ENCODE measurements around a stretch of chr2.

DNA sequence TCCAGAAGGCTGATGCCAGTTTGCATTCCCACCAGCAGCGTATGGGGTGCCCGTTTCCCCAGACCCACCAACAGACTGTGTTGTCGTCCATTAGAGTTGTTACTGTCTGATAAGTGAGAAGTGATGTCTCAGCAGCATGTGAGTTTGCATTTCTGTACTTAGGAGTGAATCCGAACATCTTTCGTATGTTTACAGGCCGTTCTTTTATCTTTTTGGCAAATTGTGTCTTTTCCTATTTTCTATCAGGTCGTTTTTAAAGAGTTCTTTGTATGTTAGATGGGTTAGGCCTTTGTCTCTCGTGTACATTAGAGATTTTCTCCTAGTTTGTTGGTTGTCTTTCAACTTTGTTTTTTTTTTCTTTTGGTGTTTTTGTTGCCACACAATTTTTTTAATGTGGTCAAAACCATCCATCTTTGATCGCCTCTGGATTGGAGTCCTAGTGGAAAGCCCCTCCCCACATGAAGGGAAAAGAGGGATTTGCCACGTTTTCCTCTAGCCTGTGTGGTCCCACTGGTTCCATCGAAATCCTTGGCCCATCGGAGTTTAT, 22.2 kb downstream of the RAMP1 start:
CAGE:
- cytosol, long polyA minus RNA = no peak
- cytosol, long polyA plus RNA = no peak
- long polyA plus RNA = no peak
- nucleus, long polyA minus RNA = no peak
- nucleus, long polyA plus RNA = no peak

DNA sequence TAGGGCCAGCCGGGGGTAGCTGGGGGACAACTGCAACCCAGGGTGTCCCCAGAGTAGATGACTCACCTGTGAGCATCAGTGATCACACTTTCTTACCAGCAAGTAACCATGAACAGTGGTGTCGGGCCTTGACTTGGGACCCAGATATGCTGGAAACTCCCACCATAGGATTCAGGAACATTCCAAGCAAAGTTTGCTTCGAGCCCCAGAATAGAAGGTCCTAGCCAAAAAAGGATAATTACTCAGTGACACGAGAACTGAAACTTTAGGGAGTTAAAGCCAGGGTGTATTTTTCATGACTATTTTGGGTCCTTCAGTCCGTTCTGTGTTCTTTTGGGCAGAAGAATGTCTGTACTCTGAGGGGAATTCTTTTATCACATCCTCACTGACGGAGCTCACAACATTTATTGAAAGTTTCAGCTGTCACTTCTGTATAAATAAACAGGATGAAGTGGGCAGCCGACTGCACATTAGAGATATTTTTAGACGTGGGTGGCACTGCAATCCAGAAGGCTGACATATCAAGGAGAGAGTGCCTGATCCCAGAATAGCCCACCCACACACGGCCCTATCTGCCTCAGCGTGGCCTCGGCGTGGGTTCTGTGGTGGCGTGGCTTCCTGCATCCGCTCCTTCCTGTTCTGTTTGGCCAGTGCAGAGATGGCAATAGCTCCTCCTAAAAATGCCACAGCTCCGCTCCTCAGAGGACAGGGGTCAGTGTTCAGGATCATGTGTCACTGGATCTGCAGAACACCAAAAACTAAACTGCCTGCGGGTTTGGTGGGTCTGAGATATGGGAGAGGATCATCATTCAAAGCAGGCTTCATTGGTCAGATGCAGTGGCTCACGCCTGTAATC, 45.7 kb downstream of the RAMP1 start:
CAGE:
- cytosol, long polyA minus RNA = no peak
- cytosol, long polyA plus RNA = no peak
- long polyA plus RNA = no peak
- nucleus, long polyA minus RNA = no peak
- nucleus, long polyA plus RNA = no peak

DNA sequence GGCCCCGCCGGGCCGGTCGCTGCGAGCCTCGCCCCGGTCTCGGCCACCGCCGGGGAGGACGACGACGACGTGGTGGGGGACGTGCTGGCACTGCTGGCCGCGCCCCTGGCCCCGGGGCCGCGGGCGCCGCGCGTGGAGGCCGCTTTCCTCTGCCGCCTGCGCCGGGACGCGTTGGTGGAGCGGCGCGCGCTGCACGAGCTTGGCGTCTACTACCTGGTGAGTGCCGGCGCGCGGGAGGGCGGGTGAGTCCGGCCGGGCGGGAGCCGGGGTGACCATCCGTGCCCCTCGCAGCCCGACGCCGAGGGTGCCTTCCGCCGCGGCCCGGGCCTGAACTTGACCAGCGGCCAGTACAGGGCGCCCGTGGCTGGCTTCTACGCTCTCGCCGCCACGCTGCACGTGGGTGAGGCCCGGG, 5.0 kb downstream of the ERFE start:
CAGE:
- cytosol, long polyA minus RNA = no peak
- cytosol, long polyA plus RNA = no peak
- long polyA plus RNA = no peak
- nucleus, long polyA minus RNA = no peak
- nucleus, long polyA plus RNA = no peak

CAGE:
- cytosol, long polyA minus RNA = no peak
- cytosol, long polyA plus RNA = no peak
- long polyA plus RNA = no peak
- nucleus, long polyA minus RNA = no peak
- nucleus, long polyA plus RNA = no peak
These were observed 18.6 kb downstream of the ILKAP start for GRCh38 chr2:238184781-238185326.

CAGE:
- cytosol, long polyA minus RNA = no peak
- cytosol, long polyA plus RNA = no peak
- long polyA plus RNA = no peak
- nucleus, long polyA minus RNA = no peak
- nucleus, long polyA plus RNA = no peak
These were observed 5.7 kb upstream of the HES6 start for GRCh38 chr2:238245479-238245955.

DNA sequence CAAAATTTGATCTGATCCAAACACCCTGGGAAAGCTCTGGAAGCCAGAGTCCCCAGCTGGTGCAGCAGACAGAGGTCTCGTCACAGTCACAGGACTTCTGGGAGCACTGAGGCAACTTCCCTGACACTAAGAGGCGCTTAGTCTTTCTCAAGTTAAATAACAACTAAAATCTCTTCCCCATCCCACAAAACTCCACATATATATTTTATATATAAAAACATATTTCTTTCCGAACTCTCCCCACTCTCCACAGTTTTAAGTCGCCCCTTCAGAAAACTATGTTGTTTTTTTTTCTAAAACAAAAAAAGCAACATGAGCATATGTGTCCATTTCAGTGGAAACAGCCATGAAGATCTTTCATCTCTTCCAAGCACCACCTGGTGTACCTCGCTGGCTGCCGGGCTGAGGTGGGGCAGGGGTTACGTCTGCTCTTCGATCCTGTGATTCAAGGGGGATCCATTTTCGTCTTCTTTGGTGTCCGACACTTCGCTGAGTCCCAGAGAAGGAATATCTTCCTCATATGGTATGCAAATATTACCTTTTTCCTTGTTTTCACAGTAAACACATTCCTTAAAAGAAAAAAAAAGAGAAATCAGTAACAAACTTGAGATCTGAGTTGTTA, 6.2 kb upstream of the HES6 start:
CAGE:
- cytosol, long polyA minus RNA = no peak
- cytosol, long polyA plus RNA = no peak
- long polyA plus RNA = no peak
- nucleus, long polyA minus RNA = no peak
- nucleus, long polyA plus RNA = no peak

DNA sequence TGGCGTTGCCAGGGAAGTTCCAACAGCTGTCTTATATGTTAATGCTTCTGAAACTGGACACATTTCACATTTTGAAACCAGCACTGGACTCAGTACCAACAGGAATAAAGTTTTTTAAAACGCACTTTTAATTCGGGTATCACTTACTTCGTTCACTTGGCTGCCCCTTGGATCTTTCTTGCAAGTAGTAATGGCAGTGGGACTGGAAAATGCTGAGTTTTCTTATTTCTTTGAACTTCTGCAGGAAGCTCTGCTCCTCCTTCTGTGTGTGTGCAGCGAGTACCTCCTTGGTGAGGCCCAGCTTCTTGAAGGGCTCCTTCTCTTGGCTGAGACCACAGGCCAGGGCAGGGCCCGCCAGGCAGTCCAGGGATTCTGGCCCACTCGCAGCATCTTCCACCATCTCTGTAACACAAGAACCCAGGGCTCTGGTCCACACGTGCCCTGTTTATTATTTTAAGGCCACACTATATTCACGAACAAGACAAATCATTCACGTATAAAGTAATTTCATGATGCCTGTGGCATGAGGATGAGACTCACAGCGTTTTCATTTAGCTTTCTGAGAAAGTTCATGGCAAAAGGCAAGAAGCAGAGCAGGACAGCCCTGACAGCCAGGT, 15.8 kb upstream of the HES6 start:
CAGE:
- cytosol, long polyA minus RNA = no peak
- cytosol, long polyA plus RNA = no peak
- long polyA plus RNA = no peak
- nucleus, long polyA minus RNA = no peak
- nucleus, long polyA plus RNA = no peak

DNA sequence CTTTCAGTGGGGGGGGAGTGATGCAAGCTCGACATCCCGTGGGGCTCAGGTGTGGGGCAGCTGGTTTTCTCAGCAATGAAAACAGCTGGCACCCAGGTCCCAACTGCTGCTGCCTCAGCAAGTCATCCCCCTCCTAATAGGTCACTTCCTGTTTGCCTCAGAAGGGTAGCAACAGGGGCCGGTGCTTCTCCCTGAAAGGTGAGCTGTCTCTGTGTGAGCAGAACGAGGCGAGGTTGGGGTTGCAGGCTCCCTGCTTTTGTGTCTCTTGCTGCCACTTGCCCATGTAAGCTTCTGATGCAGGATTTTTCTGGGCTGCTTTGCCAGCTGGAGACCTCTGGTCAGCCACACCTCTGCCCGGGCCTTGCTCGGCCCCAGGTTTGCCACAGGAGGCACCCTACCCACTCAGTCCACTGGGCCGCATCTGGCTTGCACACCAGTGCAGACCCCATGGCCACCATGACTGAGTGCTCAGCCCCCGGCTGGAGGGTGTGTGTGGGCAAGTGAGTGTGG, 11.6 kb upstream of the ASB1 start:
CAGE:
- cytosol, long polyA minus RNA = no peak
- cytosol, long polyA plus RNA = no peak
- long polyA plus RNA = no peak
- nucleus, long polyA minus RNA = no peak
- nucleus, long polyA plus RNA = no peak

CAGE:
- cytosol, long polyA minus RNA = no peak
- cytosol, long polyA plus RNA = no peak
- long polyA plus RNA = no peak
- nucleus, long polyA minus RNA = no peak
- nucleus, long polyA plus RNA = no peak
These were observed 27.7 kb downstream of the ASB1 start for GRCh38 chr2:238454424-238454853.

CAGE:
- cytosol, long polyA minus RNA = no peak
- cytosol, long polyA plus RNA = no peak
- long polyA plus RNA = no peak
- nucleus, long polyA minus RNA = start-site peak on the minus strand at chr2:238728638-238728670, 9 reads; start-site peak on the minus strand at chr2:238728940-238728949, 19 reads
- nucleus, long polyA plus RNA = no peak
These were observed 119.2 kb upstream of the TWIST2 start for GRCh38 chr2:238728462-238729326.

GRCh38 chr2:238787168-238788037, 60.5 kb upstream of the TWIST2 start:
CAGE:
- cytosol, long polyA minus RNA = no peak
- cytosol, long polyA plus RNA = no peak
- long polyA plus RNA = no peak
- nucleus, long polyA minus RNA = no peak
- nucleus, long polyA plus RNA = no peak

DNA sequence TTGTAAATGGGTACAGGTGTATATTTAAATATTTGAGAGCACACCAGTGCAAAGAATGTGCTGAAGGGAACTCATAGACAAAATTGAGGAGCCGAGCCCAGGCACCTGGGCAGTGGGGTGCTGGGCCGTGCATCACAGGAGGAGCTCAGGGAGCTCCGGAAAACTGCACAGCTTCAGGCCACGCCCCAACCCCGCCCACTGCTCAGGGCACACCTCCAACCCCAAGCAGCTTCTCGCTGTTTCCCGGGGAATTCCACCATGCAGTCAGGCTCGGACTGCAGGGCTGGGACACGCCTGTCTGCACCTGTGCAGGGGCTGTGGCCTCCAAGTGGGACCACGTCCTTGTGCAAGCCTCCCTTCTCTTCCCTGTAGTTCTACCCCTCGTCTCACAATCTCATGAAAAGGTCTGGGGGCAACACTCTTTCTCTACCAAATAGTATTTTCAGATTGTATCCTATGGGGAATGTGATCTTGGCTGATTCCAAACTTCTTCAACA, 243.0 kb downstream of the HDAC4 start:
CAGE:
- cytosol, long polyA minus RNA = no peak
- cytosol, long polyA plus RNA = no peak
- long polyA plus RNA = no peak
- nucleus, long polyA minus RNA = no peak
- nucleus, long polyA plus RNA = no peak

CAGE:
- cytosol, long polyA minus RNA = no peak
- cytosol, long polyA plus RNA = no peak
- long polyA plus RNA = no peak
- nucleus, long polyA minus RNA = no peak
- nucleus, long polyA plus RNA = no peak
These were observed 238.7 kb downstream of the HDAC4 start for GRCh38 chr2:239162033-239162684.

DNA sequence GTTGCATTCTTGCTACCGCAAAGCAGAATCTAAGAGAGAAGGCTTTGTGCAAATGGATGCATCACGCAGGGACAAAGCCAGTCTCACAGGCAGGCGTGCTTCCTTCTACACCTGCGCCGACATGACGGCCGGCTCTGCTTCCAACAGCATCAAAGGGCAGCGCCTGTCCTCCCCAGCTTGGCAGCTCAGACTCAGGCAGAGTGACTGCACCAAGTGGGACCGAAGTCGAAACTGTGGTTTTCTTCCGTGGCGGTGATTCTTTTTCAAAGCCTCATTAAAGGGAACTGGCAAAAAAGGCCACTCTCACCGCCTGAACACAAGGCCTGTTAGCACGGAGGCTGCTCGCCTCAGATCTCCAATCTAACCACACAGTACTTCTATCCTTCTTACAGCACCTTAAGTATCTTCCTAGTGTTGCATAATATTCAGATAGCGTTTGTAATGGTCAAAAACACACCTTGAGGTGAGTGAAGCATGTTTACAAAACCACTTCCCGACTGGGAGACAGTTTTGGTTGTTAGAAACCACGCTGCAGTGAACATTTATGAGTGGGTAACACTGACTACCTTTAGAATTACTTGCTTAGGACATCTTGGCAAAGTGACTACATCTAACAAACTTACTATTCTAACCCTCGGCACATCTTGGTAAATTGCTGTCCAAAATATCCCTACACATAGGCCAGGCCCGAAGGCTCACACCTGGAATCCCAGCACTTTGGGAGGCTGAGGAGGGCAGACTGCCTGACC, 236.4 kb downstream of the HDAC4 start:
CAGE:
- cytosol, long polyA minus RNA = no peak
- cytosol, long polyA plus RNA = no peak
- long polyA plus RNA = no peak
- nucleus, long polyA minus RNA = no peak
- nucleus, long polyA plus RNA = no peak

DNA sequence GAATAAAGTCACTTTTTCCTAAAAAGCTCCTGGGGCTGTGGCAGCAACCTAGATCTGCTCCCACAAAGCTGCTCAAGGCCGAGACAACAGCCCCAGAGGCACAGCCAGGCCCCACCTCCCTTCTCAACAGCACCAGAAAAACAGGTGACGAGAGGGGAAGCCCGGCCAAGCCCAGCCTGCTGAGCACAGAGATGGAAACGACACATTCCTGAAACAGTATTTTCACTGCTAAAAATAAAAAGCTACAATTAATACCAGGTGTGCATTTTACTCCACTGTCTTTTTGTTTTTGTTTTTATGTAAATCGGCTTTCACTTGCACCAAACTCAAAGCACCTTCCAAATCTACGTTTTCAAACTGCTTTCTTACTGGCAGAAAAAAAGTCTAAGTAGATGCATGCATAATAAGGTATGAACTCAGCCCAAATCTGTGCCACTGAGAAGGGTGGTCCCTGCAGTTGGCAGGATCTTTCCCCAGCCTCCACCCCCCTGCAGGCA, 199.2 kb downstream of the HDAC4 start:
CAGE:
- cytosol, long polyA minus RNA = no peak
- cytosol, long polyA plus RNA = no peak
- long polyA plus RNA = no peak
- nucleus, long polyA minus RNA = no peak
- nucleus, long polyA plus RNA = no peak

DNA sequence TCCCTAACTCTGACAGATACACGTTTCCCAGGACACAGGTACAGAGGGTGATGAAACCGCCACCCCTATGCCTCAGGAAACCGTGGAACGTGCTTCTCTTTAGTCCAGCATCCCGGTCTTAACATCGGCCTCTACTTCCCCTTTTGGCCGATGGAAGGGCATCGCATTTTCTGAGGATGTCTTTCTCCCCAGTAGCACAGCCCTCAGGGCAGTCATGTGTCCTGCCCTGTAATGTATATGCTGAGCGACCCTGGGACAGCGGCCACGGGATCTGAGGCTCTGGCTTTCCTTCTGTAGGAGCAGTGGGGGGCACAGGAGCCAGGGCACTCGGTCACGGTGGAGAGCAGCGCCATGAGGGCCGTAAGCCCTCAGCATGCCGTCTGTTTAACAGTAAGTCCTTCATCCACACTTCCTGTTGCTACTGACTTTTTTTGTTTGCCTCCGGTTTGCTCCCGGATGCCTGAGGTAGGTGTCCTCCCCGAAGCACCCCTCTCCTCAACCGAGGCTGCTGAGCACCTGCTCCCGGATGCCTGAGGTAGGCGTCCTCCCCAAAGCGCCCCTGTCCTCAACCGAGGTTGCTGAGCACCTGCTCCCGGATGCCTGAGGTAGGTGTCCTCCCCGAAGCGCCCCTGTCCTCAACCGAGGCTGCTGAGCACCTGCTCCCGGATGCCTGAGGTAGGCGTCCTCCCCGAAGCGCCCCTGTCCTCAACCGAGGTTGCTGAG, 169.5 kb downstream of the HDAC4 start:
CAGE:
- cytosol, long polyA minus RNA = no peak
- cytosol, long polyA plus RNA = no peak
- long polyA plus RNA = no peak
- nucleus, long polyA minus RNA = no peak
- nucleus, long polyA plus RNA = no peak

DNA sequence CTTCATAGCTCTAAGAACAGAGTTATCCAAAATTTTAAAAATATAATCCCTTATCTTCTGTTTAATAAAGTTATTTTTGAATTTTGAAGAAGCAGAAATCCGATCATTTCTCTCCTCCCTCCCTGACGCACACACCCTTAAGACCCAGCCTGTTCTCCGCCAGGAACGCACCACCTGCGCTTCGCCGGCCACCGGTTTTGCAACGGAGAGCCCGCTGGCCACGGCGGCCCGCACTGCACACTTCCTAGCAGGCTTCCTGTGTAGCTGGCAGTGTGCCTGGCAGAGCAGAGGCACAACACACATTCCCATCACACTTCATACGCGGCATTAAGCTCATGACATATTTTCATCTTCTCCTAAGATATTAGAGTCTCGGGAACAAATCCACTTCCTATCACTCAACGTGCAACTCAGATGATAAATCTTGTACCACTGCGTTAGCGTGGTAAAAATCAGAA, 148.0 kb downstream of the HDAC4 start:
CAGE:
- cytosol, long polyA minus RNA = no peak
- cytosol, long polyA plus RNA = no peak
- long polyA plus RNA = no peak
- nucleus, long polyA minus RNA = no peak
- nucleus, long polyA plus RNA = no peak

DNA sequence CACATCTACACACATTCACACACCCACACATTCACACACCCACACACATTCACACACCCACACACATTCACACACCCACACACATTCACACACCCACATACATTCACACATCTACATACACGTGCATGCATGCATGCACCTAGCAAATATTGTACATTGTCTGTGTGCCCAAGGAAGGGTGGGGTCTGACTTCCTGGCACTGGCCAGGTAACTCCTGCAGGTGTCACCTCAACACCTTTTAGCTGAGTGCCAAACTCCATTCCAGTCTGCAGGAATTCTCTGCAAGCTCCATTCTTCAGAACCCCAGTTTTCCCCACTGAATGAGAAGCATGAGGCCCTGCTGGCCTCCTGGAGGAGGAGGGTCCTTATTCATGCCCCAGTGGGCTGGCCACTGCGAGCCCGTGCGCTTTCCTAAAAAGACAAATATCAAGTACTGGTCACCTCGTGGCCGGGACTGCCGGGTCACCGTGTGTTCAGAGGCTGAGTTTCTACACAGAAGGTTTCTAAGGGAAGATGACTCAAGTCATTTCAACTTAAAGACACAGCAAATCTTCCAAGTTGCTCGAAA, 131.5 kb downstream of the HDAC4 start:
CAGE:
- cytosol, long polyA minus RNA = no peak
- cytosol, long polyA plus RNA = no peak
- long polyA plus RNA = no peak
- nucleus, long polyA minus RNA = no peak
- nucleus, long polyA plus RNA = no peak

DNA sequence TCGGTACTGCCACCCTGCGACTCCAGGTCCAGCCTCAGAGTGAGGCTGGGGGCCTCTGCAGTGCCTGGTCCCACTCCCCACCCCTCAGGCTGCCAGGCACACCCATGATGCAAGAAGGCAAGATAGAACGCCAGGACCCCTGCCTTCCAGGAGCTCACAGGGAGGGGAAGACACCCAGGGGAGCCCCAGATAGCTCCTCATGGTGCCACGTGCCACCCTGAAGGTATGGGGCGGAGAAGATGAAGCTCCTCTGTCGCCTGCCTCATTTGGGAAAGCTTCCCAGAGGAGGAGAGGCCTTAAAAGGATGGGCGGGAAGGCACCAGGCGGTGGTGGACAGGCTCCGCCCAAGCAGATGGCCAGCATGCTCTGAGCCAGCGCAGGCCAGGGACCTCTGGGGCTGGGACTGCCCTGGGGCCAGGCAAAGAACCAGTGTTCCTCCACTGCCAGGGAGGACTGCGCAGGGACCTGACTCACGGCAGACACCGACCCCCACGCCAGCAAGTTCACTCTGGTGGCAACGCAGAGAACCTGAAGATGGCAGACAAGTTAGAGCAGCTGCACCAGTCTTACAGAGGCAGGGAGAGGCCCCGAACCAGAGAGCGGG, 125.1 kb downstream of the HDAC4 start:
CAGE:
- cytosol, long polyA minus RNA = no peak
- cytosol, long polyA plus RNA = no peak
- long polyA plus RNA = no peak
- nucleus, long polyA minus RNA = no peak
- nucleus, long polyA plus RNA = no peak

CAGE:
- cytosol, long polyA minus RNA = no peak
- cytosol, long polyA plus RNA = no peak
- long polyA plus RNA = no peak
- nucleus, long polyA minus RNA = no peak
- nucleus, long polyA plus RNA = no peak
These were observed 78.9 kb downstream of the HDAC4 start for GRCh38 chr2:239321636-239322519.